Metastatic Liver Carcinoma in the Lung (tissue), 2 donors: ENCODE results near the gene GGA1.

GRCh38 chr22:37107736-37108308, 1.7 kb downstream of the TMPRSS6 start:
- PRO-cap, 2 experiments: no peak in any of the 2 experiments

DNA sequence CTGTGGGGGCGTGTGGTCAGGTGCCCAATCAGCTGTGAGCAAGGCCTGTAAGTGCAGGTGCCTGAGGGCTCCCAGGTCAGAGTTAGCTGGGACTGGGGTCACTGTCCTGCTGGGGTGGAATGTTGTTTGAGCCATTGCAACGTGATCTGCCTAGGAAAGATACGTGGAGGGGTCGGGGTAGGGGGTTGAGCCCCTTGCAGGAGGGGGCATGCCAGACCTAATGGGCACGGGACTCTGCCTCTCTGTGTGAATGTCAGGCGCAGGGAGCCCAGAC, 17.0 kb upstream of the TMPRSS6 start:
- PRO-cap, 2 experiments: no peak in any of the 2 experiments

GRCh38 chr22:37187062-37187413, 1.0 kb downstream of the C1QTNF6 start:
- PRO-cap, 2 experiments: no peak in any of the 2 experiments

- PRO-cap, 2 experiments: no peak in any of the 2 experiments
Observed at GRCh38 chr22:37211251-37211728, 987 bp downstream of the SSTR3 start.

GRCh38 chr22:37237722-37238355, 6.2 kb downstream of the RAC2 start:
- PRO-cap, 2 experiments: no peak in any of the 2 experiments

GRCh38 chr22:37300453-37301089, 18.3 kb downstream of the CYTH4 start:
- PRO-cap, 2 experiments: no peak in any of the 2 experiments

DNA sequence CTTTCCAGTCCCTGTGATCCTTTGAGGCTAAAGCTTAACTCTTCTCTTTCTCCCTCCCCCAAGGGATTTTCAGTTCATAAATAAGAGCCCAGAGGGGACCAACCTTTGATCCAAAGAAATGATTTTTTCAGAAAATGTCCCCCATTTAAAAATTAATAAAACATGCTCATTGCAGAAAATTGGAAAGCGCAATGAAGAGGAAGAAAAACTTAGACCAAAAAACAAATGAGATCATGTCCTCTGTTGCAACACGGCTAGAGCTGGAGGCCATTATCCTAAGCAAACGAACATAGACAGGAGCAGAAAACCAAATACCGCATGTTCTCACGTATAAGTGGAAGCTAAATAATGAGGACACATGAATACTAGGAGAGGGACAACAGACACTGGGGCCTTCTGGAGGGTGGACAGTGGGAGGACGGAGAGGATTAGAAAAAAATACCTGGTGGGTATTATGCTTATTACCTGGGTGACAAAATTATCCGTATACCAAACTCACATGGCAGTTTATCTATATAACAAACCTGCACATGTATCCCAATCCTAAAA, 39.0 kb downstream of the CYTH4 start:
- PRO-cap, 2 experiments: peak in 1 of 2 experiments; most common plus-strand start position 359 of the sequence (in 1)

- PRO-cap, 2 experiments: peak in 2 of 2 experiments; most common plus-strand start chr22:37484740 (in 1); most common minus-strand start chr22:37484568 (in 2)
Observed at GRCh38 chr22:37484077-37484820, 1.9 kb downstream of the MFNG start.

DNA sequence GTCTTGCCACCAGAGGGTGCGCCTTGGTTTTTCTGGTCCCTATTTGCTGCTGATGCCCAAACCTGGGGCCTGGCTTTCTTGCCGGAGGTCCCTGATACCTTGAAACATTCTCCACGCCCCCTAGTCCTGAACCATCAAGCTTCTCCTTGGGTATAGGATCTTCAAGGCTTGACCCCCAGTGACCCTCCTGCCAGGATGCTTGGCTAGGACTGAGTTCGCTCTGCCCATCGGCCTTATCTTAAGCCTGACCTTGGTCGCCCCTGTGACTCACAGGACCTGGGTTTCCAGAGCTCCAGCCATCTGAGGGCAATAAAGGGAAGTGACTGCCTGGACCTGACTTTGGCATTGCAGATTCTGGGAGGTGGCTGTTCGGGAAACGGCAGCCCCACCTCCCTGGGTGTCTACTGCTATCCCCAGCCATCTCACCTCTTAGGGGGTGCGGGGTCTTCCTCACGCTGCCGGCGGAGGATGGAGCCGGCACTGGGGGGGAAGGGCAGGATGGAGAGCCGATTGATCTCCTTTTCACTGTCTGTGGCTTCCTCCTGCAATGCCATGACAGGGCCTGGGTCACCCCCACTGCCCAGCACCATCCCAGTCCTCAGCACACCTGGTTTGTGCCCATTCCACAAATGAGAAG, 15.3 kb downstream of the CARD10 start:
- PRO-cap, 2 experiments: no peak in any of the 2 experiments

DNA sequence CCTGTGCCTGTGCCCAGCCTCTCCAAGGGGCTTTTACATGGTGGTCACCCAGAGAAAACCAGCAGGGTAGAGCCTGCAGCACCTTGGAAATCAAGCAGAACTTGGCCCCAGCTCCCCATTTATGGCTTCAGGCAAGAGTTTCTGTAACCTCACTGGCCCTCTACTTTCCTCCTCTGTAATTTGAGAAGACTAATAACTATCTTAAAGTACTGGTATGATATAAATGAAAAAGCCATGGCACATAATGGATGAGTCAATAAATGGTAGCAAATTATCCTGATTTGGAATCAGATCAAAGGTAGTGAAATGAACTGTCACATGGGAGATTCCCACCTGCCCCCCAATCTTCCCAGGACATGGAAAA, 6.2 kb upstream of the GGA1 start:
- PRO-cap, 2 experiments: no peak in any of the 2 experiments

GRCh38 chr22:37608062-37609120, at the start of gene GGA1:
Gene GGA1 (plus strand): TSS chr22:37608834.
- PRO-cap, 2 experiments: peak in 2 of 2 experiments; most common plus-strand start chr22:37608510 (in 2); most common minus-strand start chr22:37608447 (in 2)

GRCh38 chr22:37622769-37623116, 14.1 kb downstream of the GGA1 start:
- PRO-cap, 2 experiments: no peak in any of the 2 experiments

DNA sequence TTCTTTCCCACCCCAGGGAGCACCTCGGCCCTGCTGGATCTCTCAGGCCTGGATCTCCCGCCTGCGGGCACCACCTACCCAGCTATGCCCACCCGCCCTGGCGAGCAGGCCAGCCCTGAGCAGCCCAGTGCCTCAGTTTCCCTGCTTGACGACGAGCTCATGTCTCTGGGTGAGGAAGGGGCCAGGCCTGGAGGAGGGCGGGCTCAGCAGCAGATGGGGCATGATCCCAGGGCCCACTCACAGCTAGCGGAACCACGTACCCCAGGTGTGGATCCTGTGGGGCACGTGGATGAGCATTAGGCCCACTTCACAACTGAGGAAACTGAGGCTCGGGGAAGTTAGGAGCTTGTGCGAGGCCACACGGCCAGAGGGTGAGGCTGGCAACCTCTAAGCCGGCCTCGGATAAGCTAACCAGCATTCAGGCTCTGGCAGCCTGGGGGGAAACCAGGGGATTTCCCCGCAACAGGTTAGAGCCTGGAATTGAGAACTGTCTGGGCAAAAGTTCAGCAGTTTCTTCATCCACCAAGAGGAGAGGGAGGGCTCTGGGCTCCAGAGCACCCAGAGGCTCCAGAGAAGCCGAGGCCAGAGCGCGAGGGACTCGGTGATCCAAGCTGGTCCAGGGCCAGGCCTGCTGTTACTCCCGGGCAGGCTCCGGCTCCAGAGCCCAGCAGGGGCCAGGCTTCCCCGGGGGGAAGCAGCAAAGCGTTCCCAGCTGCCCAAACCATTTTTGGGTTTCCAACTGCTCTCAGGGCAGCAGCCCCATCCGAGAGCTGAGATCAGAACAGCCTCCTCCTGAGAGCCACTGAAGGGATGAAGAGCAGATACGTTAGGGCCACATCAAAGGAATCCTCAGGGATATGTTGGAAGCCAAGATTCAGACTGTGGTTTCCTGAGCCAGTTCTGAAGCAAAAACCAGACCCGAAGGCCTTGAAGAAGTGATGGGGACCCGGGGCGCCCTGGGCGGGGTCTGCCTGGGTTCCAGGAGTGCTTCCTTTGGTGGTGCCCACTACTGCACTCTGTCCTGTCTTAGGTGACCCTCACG, 13.4 kb upstream of the SH3BP1 start:
- PRO-cap, 2 experiments: peak in 1 of 2 experiments; most common plus-strand start position 570 of the sequence (in 1)

DNA sequence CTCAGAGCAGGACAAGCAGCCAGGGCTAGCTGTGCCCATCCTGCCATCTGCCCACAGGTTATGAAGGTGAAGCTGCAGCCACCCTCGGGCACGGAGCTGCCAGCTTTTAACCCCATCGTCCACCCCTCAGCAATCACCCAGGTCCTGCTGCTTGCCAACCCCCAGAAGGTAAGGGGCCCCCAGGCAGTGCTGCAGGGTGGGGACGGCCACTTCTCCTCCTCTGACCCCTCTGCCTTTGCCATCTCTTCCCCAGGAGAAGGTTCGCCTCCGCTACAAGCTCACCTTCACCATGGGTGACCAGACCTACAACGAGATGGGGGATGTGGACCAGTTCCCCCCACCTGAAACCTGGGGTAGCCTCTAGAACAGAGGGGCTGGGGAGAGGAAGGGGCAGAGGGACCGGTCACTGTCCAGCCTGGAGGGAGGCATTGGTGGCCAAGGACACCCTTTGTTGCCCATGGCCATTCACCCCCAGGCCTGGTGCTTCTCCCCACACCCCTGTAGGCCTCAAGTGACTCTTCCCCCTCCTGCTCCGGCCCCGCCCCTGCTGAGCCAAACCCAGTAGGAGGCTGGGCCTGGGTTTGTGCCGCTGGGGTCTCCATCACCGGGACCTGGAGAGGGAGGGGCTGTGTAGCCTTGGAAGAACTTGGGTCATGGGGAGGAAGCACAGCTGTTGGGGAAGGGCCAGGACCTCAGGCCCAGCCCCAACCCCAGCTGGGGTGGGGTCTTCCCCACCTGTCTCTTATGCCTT, 6.9 kb upstream of the SH3BP1 start:
- PRO-cap, 2 experiments: no peak in any of the 2 experiments

DNA sequence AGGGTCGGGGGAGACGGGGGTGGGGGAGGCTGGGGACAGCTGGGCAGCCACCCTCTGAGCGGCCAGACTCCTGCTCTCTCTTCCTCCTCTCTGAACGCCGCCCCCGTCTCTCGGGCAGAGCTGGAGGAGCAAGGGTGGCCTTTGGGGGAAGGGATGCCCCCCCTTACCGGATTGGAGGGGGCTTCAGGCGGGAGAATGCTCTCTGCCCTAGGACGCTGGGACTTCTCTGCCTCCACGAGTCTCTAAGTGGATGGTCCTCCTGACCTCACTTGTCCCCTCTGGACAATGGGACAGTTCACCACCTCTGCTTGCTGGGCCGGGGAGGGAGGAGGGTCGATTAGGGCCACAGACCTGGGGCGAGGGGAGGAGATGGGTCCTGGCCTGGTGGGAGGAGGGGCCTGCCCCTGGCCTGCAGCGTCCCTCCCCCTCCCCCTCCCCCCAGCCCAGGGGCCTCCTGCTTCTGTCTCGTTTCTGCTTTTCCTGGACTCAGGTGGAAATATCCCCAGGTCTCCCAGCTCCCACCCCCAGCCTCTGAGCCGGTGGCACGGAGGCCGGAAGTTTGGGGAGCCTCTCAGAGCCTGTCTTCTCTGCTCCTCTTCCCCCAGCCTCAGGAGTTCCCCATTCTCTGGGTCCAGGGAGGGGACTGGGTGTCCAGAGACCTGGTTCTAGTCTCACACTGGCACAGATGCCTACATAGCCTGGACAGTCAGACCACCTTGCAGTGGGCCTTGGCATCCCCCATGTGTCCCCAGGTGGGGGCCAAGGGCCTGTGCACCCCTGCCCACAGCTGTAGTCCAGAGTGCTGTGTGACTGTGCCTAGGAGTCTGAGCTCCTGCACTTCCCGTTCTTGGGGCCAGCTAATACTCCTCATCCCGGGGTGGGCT, 679 bp downstream of the SH3BP1 start:
- PRO-cap, 2 experiments: peak in 2 of 2 experiments; most common minus-strand start position 609 of the sequence (in 2)

GRCh38 chr22:37660959-37661917, 2.7 kb downstream of the PDXP start:
- PRO-cap, 2 experiments: no peak in any of the 2 experiments

DNA sequence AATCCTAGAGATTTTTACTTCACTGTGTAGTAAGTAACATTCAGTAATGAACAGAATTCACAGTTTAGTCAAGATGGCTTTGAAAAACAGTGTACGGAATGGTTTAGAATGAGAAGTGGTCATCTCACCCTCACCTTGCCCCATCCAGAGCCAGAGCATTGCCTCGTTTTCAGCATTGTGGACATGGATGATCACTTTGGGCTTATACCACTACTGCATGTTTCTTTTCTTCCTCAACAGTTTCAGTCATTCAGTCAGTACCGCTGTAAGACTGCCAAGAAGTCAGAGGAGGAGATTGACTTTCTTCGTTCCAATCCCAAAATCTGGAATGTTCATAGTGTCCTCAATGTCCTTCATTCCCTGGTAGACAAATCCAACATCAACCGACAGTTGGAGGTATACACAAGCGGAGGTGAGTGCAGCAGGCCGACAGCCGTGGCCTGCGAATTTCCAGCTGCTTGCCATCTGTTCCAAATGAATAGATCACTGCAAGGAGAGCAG, 20.8 kb downstream of the EIF3L start:
- PRO-cap, 2 experiments: no peak in any of the 2 experiments

DNA sequence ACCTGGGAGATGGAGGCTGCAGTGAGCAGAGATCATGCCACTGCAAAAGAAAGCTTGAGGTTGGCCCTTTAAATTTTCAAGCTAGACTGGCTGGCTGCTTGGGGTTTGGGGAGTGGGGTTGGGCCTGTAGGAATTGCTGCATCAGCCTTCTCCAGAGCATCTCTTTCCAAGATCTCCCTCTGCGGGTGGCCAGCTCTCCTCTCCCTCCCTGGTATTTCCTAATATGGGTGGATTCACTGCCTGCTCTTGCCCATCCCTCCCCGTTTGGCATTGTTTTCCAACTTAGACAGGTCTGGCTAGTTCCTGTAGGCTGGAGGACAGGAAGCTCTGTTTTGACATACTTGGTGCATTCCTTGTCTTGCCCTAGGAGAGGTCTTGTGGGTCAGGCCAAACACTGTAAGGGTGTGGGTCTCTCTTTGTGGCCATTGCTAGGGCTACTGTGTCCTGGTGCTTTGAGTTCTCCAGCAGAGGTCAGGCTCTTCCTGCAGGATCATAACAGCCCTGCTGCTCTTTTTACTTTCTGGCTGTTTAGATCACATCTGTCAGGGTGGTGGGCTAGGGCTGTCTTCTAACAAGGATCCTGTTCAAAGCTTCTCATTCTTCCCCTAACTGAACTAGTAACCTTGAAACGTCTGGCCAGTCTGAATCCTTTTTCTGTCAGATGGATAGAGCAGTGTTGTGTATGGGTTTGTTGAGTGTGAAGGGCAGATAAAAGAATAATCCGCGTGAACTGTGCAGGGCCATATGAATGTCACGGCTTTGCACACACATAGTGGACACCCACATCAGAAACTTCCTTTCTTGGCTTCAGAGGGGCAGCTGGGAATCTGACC, 18.4 kb upstream of the MICALL1 start:
- PRO-cap, 2 experiments: no peak in any of the 2 experiments

DNA sequence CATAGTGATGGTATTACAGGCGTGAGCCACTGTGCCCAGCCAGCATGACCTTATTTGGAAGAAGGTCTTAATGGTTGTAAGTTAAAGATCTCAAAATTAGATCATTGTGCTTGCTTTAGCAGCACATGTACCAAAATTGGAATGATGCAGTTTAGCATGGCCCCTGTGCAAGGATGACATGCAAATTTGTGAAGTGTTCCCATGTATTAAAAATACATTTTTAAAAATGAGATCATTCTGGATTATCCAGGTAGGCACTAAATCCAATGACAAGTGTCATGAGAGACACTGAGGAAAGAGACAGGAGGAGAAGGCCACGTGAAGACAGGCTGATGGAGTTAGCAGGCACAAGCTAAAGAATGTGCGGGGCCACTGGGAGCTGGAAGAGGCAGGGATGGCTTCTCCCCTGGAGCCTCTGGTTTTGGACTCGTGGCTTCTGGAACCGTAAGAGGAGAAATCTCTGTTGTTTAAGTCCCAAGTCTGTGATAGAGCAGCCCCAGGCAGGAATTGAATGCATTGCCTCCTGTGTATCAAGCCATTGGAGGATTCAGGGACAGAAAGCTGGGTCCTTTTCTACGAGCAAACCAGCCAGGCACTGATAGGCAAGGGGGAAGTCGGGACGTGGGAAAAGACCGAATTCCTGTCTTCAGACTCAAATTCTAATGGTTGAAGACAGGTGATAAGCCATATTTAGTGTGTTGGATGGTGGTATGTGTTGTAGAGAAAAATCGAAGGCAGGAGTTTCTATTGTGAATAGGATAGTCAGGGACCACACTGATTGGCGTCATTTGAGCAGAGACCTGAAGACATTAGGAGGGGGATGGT, 14.6 kb upstream of the MICALL1 start:
- PRO-cap, 2 experiments: no peak in any of the 2 experiments

GRCh38 chr22:37896170-37896741, 9.8 kb upstream of the MICALL1 start:
- PRO-cap, 2 experiments: no peak in any of the 2 experiments